Skeletal muscle cell (primary cell): ENCODE results near the gene EGF.

GRCh38 chr4:109434178-109435046 is 797 bp downstream of the SEC24B start:
- RRBS = 1% methylated on average over 5 of the region's 44 CpGs

- RRBS = no CpG with 5 or more reads among the region's 9 CpGs
These were observed 1.6 kb downstream of the CASP6 start for GRCh38 chr4:109701666-109702036.

GRCh38 chr4:109814705-109815144 is 837 bp upstream of the GAR1 start:
- RRBS = no CpG with 5 or more reads among the region's 6 CpGs

DNA sequence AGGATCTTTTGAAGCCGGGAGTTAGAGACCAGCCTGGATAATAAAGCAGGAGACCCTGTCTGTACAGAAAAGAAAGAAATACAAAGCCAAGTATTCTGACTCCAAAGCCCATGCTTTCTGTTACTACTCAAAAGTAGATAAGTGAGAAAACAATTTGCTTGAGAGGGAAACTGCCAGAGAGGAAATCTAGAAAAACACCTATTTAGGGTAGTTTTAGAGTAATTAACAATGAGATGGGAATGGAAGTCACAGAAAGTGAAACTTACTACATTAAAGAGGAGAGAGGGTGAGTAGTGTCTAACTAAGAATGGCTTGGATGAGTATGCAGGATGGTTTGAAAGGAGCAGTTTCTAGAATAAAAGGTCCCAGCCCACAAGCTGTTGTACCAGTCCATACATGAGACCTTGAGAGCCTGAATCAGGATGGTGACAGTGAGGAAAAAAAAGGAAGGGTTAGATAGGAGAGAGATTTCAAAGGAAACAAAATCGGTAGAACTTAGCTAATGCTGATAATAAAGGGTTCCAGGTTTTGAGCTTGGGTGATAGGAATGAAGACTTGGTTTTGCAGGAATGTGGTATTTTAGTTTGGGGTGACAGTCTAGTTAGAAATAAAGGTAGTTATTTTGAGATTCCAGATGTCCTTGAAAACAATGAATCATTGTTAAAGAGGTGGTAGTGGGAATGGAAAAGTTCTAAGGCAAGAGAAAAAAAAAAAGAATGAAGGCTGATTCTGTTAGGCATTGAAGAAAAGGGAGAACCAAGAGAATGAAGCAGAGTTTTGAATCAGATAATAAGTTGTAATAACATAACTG is 1.4 kb downstream of the GAR1 start:
- RRBS = no CpG with 5 or more reads among the region's 2 CpGs

DNA sequence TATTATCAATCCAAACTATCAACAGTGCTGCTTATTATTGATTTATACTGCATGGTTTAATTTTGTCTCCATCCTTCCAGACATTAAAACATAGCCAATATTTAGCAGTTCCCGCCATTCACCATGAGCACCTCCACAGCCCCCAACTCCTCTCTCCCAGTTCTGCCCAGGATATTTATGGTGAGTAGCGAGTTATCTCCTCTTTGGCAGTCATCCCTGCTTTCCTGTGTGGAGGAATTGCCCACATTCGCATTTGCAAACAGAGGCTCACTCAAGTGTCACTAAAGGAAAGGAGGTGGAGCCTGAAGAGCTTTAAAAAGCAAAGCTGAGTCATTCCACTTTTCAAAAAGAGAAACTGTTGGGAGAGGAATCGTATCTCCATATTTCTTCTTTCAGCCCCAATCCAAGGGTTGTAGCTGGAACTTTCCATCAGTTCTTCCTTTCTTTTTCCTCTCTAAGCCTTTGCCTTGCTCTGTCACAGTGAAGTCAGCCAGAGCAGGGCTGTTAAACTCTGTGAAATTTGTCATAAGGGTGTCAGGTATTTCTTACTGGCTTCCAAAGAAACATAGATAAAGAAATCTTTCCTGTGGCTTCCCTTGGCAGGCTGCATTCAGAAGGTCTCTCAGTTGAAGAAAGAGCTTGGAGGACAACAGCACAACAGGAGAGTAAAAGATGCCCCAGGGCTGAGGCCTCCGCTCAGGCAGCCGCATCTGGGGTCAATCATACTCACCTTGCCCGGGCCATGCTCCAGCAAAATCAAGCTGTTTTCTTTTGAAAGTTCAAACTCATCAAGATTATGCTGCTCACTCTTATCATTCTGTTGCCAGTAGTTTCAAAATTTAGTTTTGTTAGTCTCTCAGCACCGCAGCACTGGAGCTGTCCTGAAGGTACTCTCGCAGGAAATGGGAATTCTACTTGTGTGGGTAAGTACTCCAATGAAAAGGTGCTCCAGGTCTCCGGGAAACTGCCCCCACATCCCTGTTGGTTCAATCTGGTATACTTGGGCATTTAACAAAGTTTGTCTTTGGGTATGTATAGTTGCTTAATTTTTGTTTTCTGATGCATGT is at the start of gene EGF:
Gene EGF, plus strand, starts transcription at position 344 of the 1,067 bp plus-strand sequence.
- RRBS = no CpG with 5 or more reads among the region's 10 CpGs

- RRBS = no CpG with 5 or more reads among the region's 4 CpGs
These were observed 1.9 kb downstream of the EGF start for GRCh38 chr4:109914370-109915103.

DNA sequence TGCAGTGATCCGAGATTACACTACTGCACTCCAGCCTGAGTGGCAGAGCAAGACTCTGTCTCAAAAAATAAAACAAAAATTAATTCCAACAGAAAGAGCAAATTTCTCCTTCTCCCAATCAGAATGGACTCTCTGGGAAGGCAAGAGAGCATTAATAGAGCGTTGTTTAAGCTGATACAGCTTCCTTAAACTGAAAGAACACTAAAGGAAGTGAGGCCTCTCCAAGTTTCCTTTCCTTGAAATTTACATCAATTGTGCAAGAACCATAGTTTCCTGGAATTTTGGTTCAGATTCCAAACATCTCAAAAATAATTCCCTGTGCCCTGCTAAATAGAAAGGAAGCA is 4.0 kb upstream of the FAM241A start:
- RRBS = no CpG with 5 or more reads among the region's 2 CpGs

GRCh38 chr4:112145086-112145371 is 225 bp upstream of the FAM241A start:
- RRBS = no CpG with 5 or more reads among the region's 10 CpGs

DNA sequence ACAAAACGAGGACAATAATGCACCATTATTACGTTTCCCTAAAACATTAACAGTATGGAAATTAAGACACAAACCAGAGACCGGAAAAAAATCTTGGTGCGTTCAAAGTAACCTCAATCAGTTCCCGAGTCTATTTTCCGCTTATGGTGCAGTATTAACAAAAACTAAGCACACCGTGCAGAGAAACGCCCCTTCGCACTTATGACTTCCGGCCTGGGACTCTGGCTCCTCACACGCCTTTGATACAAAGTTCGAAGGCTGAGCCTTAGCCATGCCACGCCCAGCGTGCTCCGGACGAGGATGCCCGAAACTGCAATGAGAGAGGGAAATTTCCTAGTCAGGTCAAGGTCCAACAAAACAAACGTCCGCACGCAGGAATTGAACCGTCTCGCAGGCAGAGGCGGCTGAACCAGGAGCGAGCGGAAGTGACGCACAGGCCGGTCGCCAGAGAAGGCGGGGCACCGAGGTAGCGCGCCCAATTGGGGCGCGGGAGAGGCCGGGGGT is 352 bp upstream of the AP1AR start:
- RRBS = under 1% methylated on average over 14 of the region's 35 CpGs

DNA sequence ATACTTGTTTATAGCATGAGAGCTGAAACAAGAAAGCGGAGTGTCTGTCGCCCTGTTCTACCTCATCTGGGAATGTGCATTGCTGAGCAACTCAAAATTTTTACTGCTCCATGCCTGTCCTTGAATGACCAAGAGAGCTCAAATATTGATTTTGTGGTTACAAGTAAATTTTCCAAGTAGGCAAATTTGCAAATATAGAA is 25.5 kb downstream of the AP1AR start:
- RRBS = no CpG with 5 or more reads among the region's 2 CpGs

GRCh38 chr4:112279057-112279513 is 6.6 kb downstream of the TIFA start:
- RRBS = no CpG with 5 or more reads among the region's 2 CpGs

GRCh38 chr4:112279514-112279938 is 6.2 kb downstream of the TIFA start:
- RRBS = no CpG with 5 or more reads among the region's 10 CpGs

DNA sequence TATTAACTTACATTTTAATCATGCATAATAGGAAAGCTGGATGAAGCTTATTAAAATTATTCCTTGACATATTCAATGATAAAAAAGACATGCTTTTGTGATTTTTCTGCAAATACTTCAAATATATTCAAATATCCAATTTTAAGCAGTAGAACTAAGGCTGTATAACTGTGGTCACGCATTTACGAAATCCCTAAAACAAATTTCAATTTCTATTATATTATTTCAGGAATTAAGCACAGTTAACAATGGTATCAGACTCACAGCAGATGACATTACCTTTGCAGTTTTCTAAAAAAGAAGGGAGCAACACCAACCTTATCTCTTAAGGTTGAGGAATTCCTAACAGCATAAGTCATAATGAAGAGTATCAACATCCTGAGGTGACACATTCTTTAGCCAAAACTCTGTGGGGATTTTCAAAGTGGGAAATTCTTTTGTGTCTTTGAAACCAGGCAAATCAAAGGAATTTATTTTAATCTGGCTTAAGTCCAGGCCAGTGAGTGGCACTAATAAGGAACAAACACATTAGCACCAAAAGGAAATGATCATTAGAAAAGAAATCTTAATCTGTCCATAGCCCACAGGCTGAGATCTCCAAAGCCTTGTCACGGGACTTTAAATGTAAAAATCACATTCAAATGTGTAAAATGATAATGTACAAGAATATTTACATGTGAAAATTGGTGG is 110.0 kb downstream of the LARP7 start:
- RRBS = no CpG with 5 or more reads among the region's 3 CpGs

GRCh38 chr4:113052484-113053401 is 3.3 kb downstream of the ANK2 start:
- RRBS = no CpG with 5 or more reads among the region's 9 CpGs

- RRBS = no CpG with 5 or more reads among the region's 22 CpGs
These were observed 243.1 kb downstream of the ANK2 start for GRCh38 chr4:113292247-113293165.

DNA sequence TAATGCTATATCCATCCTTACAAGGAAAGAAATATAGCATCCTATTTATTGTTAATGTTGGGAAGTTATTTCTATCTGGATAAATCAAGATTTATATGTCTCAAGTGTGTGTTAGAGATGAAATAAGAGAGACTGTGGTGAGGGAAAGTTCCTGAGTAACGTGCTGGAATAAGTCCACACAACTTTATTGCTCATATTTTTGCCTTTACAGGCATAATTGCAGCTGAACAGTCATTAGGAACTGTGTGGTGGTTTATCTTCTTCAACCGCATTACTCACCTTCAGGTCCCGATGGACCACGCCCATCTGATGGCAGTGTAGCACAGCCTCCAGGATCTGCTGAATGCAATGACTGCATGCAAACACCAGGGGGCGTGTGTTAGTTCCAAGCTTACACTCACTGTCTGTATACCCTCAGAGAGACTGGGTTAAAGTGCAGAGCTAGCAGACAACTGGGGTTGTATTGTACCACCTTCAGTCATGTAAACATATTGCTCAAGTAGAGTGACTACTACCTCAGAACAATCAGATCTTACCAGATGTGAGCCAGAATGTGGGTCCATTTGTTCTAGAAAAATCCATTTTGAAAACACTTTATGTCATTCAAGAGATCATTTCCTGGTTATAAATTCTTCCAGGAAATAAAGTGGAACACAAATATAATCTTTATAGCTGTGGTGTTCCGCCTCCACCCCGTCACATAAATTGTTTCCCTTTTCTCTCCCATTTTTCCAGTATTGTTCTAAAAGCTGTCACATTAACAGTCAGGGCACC is 214.0 kb downstream of the CAMK2D start:
- RRBS = no CpG with 5 or more reads among the region's 7 CpGs

GRCh38 chr4:113573717-113574542 is 187.6 kb downstream of the CAMK2D start:
- RRBS = no CpG with 5 or more reads among the region's 7 CpGs

GRCh38 chr4:113700270-113701001 is 61.1 kb downstream of the CAMK2D start:
- RRBS = no CpG with 5 or more reads among the region's 3 CpGs

- RRBS = no CpG with 5 or more reads among the region's 3 CpGs
These were observed 32.1 kb downstream of the CAMK2D start for GRCh38 chr4:113729336-113729874.

DNA sequence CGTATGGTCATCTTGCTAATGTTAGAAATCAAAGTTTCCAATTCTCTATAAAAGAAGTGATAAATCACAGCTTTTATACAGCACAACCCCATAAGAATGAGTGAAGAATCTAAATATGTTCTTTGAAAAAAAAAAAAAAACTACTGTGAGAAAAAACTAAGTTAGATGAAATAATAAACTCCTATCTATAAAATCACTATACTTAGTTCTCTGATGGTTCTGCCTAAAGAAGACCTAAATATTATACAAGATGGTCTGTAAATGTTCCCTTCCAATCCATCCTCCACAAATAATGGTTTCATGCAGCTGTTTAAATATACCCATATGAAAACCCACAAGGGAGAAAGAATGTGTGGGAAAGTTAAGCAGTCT is 23.5 kb downstream of the CAMK2D start:
- RRBS = no CpG with 5 or more reads among the region's 1 CpG